Right ventricle myocardium (tissue), 1 donor: Measurements from ENCODE around the genes ADAM8 and MTG1.

DNA sequence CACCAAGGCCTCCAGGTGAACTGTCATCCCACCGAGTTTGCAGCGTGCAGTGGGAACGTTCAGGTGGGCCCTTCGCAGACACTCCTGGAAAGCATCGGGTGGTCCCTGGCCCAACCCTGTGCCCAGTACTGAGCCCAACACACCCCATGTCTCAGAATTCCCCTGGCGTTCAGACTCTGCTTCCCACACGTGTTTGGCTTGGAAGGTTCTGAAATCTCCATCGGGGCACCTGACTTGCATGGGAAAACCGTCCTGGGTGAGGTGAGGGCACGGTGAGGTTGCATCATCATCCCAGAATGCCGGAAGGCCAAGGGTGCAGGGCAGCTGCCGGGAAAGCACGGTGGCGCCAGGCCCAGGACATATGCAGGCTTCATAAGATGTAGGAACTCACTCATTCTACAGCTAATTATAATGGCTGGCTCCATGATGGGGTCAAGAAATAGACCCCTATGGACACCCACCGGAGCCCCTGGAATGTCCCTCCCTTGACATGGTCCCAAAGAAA is 2.1 kb downstream of the KNDC1 start:
- PRO-cap, 2 experiments: no peak in any of the 2 experiments

DNA sequence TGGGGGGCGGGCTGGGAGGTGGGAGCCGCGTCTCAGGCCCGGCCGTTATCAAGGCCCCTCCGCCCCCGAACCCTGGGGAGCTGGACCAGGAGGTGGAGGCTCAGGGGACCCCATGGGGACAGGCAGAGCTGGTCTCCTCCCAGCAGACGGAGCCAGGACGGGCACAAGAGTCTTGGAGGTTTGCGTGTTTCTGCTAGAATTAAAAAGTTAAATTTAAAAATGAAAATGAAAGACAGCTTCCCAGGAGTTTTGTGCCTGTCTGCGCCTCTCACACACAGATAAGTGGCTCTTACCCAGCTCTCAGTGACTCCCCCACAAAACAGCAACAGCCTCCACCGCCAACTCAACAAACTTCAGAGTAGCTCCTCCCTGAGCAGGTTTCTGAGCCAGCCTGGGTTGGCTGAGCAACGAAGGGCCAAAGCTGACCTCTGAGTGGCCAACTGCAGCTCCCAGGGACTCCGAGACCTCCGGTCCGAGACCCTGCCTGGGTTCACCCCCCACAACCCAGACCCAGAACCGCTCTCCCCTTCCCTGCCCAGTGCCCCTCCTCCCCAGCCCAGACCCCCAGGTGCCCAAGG is 5.0 kb upstream of the UTF1 start:
- PRO-cap, 2 experiments: no peak in any of the 2 experiments

DNA sequence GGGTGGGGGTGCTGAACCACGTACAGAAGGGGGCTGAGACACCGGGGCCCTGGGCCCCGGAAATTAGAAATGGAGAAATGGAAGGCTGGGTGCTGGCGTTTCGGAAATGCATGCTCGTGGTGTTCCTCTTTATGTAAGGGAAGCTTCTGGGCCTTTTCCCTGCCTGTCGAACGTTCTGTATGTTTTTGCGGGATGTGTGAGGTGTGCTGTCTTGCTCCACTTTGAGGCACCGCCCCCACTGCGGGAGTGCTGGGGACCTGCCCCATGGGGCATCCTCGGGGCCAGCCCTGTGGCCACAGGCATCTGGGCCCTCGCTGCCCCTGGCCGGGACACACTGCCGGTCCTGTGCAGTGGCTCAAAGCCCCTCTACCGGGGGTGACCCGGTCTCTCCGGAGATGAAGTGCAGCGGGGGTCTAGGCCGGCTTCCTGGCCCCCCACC is 1.7 kb upstream of the VENTX start:
- PRO-cap, 2 experiments: no peak in any of the 2 experiments

- PRO-cap, 2 experiments: no peak in any of the 2 experiments
Measured at GRCh38 chr10:133275566-133276261, 954 bp downstream of the ADAM8 start.

GRCh38 chr10:133276262-133277387 is at the start of gene ADAM8:
Gene ADAM8 (minus strand): TSS chr10:133276868.
- PRO-cap, 2 experiments: no peak in any of the 2 experiments

- PRO-cap, 2 experiments: no peak in any of the 2 experiments
Measured at GRCh38 chr10:133281527-133282264, 5.0 kb upstream of the ADAM8 start.

DNA sequence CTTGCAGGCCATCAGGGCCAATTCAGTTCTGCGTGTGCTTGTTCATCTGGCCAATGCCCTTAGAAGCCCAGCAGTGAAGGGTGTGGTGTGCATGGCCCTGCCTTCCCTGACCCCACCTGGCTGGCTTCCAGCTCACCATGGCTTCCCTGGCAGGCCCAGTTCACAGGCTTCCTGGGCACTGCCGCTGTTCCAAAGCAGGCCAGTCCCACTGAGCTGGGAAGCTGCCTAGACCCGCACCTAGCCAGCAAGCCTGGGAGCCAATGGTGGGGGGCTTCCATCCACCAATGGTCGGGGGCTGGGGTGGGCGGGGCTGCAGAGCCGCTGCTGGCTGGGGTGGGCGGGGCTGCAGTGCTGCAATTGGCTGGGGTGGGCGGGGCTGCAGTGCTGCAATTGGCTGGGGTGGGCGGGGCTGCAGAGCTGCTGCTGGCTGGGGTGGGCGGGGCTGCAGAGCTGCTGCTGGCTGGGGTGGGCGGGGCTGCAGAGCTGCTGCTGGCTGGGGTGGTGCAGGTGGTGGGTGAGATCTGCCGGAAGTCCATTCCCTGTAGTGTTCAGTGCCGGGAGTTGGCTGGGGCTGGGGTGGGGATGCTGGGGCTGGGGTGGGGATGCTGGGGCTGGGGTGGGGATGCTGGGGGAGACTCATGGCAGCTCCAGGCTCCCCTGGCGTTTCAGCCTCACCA is 12.4 kb downstream of the CALY start:
- PRO-cap, 2 experiments: no peak in any of the 2 experiments

GRCh38 chr10:133336461-133336667 is 332 bp downstream of the CALY start:
- PRO-cap, 2 experiments: no peak in any of the 2 experiments

- PRO-cap, 2 experiments: peak in 2 of 2 experiments; most common plus-strand start chr10:133358183 (in 2)
Measured at GRCh38 chr10:133358107-133358567, 318 bp upstream of the FUOM start.

GRCh38 chr10:133393819-133394724 is at the start of gene MTG1:
Gene MTG1 (plus strand): TSS chr10:133394157.
- PRO-cap, 2 experiments: peak in 2 of 2 experiments; most common plus-strand start chr10:133394157 (in 2); most common minus-strand start chr10:133394020 (in 2)

DNA sequence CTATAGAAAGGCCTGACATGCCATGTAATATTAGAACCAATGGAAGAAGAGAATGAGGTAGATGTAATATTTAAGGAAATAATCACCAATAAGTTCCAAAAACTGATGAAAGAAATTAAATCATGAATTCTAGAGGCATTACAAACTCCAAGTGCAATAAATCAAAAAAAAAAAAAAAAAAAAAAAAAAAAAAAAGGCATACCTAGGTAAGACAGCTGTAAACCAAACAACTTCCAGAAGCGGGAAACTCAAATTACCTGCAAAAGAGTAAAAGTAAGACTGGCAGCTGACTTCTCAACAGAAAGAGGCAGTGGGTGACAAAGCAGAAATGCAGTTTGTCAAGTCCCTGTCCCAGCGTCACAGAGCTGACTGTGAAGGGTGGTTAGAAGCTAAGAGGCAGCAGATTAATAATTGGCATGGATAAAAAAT is 4.5 kb upstream of the SPRN start:
- PRO-cap, 2 experiments: no peak in any of the 2 experiments

GRCh38 chr10:133538614-133538990 is 11.4 kb downstream of the CYP2E1 start:
- PRO-cap, 2 experiments: no peak in any of the 2 experiments

DNA sequence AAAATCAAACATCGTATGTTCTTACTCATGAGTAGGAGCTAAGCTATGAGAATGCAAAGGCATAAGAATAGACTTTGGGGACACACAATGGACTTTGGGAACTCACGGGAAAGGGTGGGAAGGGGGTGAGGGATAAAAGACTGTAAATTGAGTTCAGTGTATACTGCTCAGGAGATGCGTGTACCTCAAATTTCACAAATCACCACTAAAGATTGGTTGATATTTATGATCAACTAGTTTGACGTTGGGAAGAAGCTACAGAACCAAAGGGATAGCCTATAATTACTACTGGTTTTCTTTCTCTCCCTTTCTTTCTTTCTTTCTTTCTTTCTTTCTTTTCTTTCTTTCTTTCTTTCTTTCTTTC is 15.2 kb downstream of the CYP2E1 start:
- PRO-cap, 2 experiments: no peak in any of the 2 experiments